Mononuclear cell (primary cell): Measurements from ENCODE around the gene ZNF750.

DNA sequence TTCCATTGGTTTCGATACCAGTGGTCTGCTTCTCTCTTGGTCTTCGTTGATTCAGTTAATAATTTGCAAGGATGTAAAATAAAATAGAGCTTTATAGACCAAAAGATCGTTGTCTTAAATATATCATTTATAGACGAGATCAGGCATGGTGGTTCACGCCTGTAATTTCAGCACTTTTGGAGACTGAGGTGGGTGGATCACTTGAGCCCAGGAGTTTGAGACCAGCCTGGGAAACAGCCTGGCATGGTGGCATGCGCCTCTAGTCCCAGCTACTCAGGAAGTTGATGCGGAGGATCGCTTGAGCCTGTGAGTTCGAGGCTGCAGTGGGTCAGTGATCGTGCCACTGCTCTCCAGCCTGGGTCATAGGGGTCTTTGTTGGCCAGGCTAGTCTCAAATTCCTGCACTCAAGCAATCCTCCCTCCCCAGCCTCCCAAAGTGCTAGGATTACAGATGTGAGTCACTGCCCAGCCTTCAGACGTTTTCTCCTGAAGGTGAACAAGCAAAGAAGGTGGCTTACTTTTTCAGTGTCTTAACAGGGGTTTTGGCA is 41.1 kb downstream of the FOXK2 start:
- RRBS, result no CpG with 5 or more reads among the region's 11 CpGs

GRCh38 chr17:82566111-82566753 is 46.7 kb downstream of the FOXK2 start:
- RRBS, result no CpG with 5 or more reads among the region's 13 CpGs

- RRBS, result 64% methylated on average over 10 of the region's 43 CpGs
Measured at GRCh38 chr17:82583478-82584365, 64.2 kb downstream of the FOXK2 start.

- RRBS, result no CpG with 5 or more reads among the region's 27 CpGs
Measured at GRCh38 chr17:82602594-82603379, 45.5 kb downstream of the WDR45B start.

DNA sequence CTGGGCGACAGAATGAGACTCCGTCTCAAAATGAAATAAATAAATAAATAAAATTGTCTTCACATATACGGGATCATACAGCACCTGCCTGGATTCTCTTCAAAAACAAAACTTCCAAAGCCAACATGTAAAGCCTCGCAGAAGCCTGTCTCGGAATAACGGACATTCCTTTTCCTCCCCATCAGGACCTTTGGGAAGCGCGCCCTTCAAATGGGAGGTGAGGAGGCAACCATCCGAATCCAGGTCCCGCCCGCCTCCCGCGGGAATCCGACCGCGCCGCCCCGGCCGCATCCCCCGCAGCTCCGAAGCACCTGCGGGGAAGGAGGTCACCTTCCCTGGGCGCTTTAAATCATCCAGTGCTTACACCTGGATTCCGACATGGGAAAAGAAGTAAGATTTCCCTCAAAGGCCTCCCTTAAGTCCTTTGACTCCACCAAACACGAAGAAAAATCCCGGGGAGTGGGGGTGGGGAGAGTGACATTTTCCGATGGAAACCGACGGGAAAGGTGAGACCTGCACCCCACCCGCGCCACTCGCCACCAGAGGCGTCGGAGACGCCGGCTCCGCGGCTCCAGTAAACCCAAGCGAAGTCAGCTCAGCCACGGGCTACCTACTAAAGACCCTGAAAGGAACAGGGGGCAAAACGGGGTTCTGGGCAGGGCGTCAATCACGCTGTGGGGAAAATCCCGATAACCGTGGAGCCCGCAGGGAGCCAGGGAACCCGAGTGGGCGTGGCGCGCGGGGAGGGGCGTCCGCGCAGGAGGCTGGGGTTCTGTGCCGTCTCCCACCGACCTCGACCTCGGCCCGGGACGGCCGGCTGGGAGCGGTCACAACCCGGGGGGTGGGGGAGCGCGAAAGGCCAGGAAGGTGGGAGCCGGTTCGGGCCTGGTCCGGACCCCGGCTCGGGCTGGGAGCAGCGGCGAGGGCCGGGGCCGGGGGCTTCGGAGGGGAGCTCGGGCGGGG is 771 bp downstream of the WDR45B start:
- RRBS, result 2% methylated on average over 13 of the region's 77 CpGs

- RRBS, result 97% methylated on average over 7 of the region's 31 CpGs
Measured at GRCh38 chr17:82658354-82658880, 10.2 kb upstream of the WDR45B start.

- RRBS, result under 1% methylated on average over 15 of the region's 24 CpGs
Measured at GRCh38 chr17:82752279-82752400, 275 bp downstream of the TBCD start.

DNA sequence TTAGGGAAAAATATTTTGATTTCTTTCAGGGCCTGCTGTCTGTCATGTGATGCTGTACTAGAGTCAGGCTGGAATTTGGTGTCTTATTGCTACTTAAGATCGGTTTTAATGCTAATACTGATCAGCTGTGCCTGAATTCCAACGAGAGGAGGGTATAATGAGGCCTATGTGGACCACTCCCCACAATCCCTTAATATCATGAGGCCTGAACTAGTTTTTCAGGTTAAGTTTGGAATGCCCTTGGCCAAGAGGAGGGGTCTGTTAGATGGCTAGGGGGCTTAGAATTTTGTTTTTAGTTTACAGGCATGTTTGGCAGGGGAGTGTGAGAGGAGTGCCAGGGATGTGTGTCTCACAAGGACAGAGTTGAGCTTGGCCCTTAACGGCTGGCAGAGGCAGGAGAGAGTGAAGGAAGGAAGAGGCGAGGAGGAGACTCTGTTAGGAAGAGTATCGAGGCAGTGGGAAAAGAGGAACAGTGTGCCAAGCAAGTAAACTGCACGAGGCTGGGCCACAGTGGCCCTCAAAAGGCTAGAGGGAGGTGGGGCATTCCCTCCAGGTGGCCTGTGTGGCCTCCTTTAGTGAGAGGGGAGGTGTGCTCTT is 3.7 kb downstream of the TBCD start:
- RRBS, result no CpG with 5 or more reads among the region's 6 CpGs

DNA sequence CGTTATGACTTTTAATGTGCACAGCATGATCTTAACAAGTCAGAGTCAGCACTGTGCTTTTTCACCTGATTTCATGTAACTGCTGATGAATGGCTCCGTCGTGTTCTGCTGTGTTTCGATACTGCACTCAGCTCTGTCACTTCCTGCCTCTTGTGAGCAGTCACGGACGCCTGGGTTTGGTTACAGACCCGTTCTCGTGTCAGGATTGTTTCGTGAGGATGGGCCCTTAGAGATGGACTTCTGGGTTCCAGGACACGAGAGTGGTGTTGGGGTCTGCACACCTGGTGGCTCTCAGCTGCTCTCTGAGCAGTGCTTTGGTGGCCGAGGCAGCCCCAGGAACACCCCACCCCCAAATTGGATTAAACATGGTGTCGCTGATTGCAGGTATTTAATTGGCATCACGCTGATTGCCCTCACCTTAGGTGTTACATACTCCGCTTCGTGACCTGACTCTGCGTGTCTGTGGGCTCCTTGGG is 24.7 kb downstream of the TBCD start:
- RRBS, result no CpG with 5 or more reads among the region's 16 CpGs

- RRBS, result 13% methylated on average over 1 of the region's 21 CpGs
Measured at GRCh38 chr17:82781382-82782236, 29.7 kb downstream of the TBCD start.

GRCh38 chr17:82782505-82783364 is 30.9 kb downstream of the TBCD start:
- RRBS, result no CpG with 5 or more reads among the region's 48 CpGs

GRCh38 chr17:82795234-82795549 is 43.3 kb downstream of the TBCD start:
- RRBS, result 97% methylated on average over 2 of the region's 13 CpGs

- RRBS, result no CpG with 5 or more reads among the region's 9 CpGs
Measured at GRCh38 chr17:82814121-82814519, 25.7 kb downstream of the ZNF750 start.

- RRBS, result no CpG with 5 or more reads among the region's 28 CpGs
Measured at GRCh38 chr17:82831126-82831785, 8.6 kb downstream of the ZNF750 start.

GRCh38 chr17:82839626-82840347 is at the start of gene ZNF750:
ZNF750 (minus strand) TSS chr17:82840022.
- RRBS, result no CpG with 5 or more reads among the region's 27 CpGs

DNA sequence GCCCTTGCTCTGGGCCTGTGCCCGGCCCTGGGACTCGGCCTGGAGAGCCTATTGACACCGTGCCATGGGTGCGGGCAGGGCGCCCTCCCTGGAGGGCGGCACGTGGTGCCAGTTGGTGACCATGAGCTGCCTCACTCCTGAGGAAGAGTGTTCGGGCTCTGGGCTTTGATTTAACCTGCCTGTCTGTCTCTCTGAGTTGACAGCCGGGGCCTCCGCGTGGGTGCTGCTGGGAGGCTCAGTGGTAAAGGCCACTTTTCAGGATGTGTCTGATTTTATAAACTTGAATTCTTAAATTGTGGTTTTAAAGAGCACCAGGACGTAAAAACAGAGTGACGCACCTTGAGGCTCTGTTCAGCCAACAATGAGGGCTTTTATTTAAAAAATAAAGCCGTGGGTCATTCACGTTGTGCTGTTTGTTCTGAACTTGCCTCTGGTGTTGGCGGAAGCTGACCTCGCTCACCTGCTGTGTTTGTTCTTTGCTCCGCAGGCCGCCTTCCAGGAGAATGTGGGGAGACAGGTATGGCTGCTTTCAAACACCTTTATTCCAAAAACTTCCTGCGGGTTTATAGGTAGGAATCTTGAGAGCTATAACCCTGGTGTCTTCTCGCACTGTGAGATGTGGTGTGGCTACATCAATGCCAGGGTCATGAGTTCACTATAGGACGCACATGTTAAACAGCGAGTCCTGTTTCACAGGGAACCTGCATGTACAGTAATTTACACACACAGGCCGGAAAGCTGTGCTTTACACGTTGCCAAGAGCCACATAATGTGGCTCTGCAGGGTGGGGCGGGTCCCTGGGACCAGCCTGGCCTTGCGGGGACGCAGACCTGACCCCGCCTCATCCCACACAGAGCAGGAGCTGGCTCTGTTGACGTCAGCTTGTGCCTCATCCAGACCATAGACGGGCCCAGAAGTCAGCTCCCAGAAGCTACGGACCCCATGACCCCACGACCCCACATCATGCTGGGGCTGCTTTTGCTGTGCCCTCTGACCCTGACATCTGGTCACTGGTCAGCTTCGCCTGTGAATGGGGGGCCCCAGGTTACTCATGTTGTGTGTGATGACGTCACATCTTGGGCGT is 49.7 kb upstream of the ZNF750 start:
- RRBS, result no CpG with 5 or more reads among the region's 36 CpGs

DNA sequence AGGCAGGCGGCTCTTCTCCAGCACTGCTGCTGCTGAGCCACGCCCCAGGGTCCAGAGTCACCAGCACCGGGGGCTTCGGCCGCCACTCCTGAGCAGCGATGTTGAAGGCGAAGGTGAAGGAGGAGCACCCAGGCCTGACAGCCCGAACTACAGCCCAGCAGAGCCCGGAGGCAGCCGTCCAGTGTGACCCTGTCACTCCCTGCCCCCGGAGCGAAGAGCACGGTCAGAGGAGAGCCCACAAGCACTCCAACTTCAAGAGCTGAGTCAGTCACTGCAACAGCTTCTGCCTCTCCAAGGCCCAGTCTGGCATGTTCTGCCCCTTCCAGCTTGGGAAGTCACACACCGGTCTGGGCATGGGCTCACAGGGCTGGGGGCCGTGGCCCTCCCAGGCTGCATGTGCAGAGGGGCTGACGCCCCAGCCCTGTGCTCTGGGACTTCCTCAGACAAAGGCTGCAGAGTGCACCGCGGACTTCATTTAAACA is 41.4 kb downstream of the B3GNTL1 start:
- RRBS, result 97% methylated on average over 8 of the region's 18 CpGs

DNA sequence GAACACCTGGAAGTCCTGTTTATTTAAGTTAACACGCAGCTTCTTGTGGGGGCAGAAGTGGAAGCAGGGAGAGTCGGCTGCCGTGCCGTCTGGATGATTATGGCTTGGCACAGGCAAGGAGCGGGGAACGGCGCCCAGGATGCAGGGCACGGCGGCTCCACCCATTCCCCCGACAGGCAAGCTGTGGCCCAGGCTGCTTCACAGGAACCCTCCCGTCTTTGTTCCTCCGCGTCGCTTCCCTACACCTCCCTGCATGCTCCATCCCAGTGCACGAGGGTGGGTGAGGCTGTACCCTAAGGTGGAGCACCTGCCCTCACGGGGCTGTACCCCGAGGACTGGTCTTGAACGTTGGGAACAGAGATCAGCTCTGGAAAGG is 40.9 kb downstream of the B3GNTL1 start:
- RRBS, result no CpG with 5 or more reads among the region's 18 CpGs

GRCh38 chr17:83079794-83080303 is 440 bp downstream of the METRNL start:
- RRBS, result 2% methylated on average over 36 of the region's 82 CpGs

DNA sequence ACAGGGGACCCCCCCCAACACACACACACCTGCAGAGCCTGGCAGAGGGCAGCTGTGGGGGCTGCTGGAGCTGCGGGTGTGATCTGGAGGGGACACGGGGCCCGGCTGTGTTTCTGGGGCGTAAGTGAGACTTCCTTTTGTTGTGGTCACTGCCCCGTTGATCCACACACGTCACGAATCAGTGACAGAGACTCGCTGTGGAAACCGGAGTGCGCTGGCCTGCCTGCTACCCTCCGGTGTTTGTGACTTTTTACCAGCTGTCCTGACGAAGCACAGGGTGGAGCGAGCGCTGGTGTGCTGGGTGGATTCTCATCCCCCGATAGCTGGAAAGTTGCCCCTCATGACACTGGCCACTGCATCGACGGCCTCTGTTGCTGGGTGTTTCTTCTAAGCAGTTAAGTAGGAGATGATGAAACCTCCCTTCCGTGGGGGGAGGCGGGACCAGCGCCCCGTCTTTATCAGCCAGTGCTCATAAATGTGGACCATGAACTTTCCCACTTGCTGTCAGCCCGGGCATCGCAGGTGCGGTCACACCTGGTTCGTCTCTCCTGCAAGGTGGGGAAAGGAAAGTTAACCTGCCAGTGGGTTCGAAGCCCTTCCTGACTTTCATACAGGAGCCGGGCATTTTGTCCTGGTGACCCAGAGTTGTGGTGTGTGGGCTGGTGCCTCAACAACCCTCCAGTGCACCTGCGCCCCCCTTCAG is 2.4 kb downstream of the METRNL start:
- RRBS, result 57% methylated on average over 11 of the region's 28 CpGs